ENCODE data around the gene JMJD1C.

- PRO-cap, 10 experiments = no peak in any of the 10 experiments
Measured at GRCh38 chr10:61966158-61966580, 64.7 kb downstream of the ARID5B start.

GRCh38 chr10:61973027-61973583 is 71.6 kb downstream of the ARID5B start:
- PRO-cap, 10 experiments = no peak in any of the 10 experiments

GRCh38 chr10:61992598-61993633 is 91.4 kb downstream of the ARID5B start:
- PRO-cap, 10 experiments = peak in 5 of 10 experiments; most common plus-strand start chr10:61993099 (in 1); most common minus-strand start chr10:61992827 (in 3)

DNA sequence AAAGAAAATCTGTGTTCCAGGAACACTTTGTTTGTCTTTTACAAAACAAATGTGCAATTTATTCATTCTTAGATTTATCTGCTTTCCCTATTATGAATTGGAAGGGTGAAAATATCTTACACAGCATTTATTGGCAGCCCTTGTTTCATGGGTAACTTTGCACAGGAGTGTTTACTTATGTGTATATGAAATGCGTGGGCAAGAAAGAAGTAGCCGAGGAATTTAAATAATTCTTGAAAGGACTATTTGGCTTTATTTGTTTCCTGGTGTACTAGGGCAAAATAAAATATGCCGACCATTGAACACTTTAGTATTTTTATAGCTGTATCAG is 93.6 kb downstream of the ARID5B start:
- PRO-cap, 10 experiments = peak in 3 of 10 experiments; most common plus-strand start position 201 of the sequence (in 3)

GRCh38 chr10:62019009-62019440 is 117.5 kb downstream of the ARID5B start:
- PRO-cap, 10 experiments = no peak in any of the 10 experiments

- PRO-cap, 10 experiments = no peak in any of the 10 experiments
Measured at GRCh38 chr10:62019441-62019962, 118.0 kb downstream of the ARID5B start.

DNA sequence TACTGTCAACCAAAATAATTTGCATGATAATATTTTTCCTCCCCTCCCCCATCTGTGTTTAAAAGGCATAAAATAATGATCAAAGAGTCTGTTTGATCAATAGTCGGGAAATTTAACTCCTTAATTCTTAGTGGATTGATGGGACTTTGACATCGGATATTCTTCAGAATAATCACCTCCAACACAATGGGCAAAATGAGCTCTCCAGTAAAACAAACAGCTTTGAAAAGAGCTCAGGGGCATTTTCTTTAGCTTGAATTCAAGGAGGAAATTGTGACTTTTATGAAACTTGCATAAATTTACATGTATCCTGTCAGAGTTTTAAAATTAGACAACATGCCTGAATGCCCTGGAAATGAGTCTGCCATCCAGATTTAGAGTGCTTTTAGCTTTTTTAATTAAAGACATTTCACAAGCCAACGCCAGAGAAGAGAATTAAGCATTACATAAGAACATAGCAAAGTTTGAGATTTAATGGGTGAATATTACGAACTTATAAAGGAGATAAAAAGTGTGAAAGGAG is 118.9 kb downstream of the ARID5B start:
- PRO-cap, 10 experiments = no peak in any of the 10 experiments

DNA sequence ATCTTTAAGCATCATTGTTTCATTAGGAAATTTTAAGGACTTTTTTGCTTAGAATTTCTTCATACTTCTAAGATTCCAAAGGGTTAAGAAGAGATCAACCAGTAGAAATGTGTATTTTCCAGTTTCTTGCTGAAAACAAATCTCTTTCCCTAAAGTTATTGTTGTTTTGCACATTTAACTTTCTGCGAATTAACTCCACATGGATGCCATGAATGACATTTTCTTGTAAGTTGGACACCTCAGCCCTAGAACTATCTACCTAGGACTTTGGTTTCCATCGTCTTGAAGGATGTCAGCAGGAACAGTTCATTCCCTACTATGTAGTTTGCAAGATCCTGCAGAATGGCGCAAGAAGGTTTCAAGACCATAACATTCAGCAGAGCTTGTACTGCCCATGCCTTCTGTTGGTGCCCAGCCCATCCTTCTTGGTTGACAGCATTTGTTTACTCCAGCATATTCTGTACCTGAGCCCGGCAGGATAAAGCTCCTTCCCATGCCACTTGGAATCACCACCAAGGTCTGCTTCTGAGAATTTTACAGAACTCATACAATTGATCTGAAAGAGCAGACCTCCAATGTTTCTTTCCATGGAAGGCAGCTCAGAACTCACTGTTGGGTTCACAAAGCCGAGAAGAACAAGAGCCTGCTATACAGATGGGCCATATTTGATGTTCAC is 150.7 kb downstream of the ARID5B start:
- PRO-cap, 10 experiments = no peak in any of the 10 experiments

DNA sequence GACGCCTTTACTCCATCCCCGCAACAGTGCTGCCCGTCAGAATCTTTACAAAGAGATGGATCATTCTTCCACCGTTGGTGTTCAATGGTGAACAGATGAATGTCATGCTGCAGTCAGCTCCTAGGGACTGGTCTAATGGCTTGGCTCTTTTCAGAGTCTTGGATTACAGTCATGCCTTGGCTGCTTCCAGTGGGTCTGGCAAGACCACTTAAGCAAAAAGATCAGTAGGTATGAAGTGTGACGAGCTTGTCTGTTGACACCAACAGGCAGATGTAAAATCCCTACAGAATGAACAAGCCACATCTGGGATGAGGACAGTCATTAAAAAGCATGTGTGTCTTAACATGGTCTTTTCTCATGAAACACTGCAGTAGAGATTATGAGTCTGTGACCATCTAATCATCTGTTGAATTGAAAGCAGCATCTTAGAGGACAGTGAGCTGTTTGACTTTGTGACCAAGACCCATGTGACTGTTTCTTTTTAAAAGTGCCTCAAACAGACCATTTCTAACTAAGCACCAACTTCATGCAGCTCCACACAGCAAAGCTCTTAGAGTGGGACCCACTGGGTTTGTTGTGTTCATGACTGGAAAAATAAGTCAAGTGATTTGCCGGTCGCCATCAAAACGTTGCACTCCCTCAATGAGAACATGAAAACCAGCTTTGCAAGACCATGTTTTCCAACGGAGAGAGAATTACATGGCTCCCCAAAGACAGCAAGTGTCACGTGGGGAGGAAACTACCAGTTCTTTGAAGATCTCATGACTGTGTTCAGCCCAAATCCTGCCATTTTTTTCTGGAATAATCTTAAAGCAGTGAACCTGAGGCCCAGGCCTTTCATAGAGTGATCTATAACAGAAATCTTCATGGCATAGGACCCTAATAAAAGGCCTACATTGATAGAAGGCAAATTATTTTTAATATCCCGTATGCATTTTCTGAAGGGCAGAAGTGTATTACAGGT is 151.5 kb downstream of the ARID5B start:
- PRO-cap, 10 experiments = no peak in any of the 10 experiments

DNA sequence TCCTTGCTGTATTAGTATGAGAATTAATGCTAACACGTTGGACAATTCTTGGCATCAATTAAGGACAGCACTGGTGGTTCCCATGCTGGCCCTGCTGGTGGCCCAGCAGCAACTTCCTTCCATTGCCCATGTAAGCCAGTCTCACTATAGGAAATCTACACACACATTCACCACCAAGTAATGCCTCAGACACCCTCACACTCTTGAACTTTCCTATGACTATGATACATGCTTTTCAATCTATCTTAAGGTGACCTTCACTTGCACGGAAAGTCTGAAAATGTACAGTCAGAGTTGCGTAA is 123.4 kb upstream of the ADO start:
- PRO-cap, 10 experiments = no peak in any of the 10 experiments

DNA sequence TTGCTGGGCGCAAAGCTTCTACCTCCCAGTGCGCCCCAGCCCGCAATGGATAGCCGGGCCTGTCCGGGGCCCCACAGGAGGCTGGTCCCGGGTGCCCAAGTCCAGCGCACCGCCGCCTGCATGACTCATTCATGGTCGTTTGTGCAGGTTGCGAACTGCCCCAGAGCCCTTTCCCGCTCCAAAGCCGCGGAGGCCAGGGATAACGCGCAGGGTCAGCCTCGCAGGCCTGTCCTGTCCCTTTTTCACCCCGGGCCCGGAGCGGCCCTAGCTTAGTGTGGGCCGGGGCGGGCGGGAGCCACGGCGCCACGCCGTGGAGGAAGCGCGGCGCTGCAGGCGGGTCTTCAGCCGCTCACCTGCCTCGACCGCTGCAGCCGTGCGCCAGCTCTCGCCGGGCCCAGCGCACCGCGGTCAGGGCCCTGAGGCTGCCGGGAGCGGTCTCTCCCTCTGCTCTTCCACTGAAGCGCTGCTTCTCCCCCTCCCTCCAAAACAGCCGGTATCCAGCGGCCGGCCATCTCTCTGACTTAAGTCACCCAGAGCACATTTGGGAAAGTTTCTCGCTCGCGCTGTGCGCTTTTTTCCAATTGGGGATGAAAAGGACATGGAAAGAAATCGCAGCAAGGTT is 1.8 kb upstream of the EGR2 start:
- PRO-cap, 10 experiments = peak in 5 of 10 experiments; most common plus-strand start position 338 of the sequence (in 1); most common minus-strand start position 266 of the sequence (in 3)

- PRO-cap, 10 experiments = no peak in any of the 10 experiments
Measured at GRCh38 chr10:63164835-63165248, 31.7 kb downstream of the NRBF2 start.

DNA sequence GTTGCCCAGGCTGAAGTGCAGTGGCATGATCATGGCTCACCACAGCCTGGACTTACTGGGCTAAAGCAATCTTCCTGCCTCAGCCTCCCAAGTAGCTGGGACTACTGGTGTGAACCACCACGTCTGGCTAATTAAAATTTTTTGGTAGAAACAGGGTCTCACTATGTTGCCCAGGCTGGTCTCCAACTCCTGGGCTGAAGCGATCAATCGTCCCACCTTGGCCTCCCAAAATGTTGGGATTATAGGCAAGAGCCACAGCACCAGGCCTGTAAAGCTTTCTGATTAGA is 54.3 kb downstream of the NRBF2 start:
- PRO-cap, 10 experiments = no peak in any of the 10 experiments

DNA sequence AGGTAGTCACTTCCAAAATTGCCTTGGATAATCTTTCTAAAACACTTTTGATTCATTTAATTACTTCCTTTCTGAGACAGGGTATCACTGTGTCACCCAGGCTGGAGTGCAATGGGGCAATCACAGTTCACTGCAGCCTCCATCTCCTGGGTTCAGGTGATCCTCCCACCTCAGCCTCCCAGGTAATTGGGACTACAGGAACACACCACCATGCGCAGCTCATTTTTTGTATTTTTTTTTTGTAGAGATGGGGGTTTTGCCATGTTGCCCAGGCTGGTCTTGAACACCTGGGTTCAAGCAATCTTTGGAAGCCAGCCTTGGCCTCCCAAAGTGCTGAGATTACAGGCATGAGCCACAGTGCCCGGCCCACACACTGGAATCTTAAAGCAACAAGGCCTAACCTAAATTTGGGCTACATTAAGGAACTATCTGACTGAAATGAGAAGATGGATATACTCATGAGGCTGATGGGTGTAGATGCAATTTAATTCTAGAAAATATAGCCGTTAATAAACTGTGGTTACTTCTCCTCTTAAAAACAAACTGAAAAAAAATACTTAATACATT is 63.7 kb downstream of the NRBF2 start:
- PRO-cap, 10 experiments = no peak in any of the 10 experiments

- PRO-cap, 10 experiments = peak in 10 of 10 experiments; most common plus-strand start chr10:63265321 (in 10)
Measured at GRCh38 chr10:63264949-63265755, 132.0 kb downstream of the NRBF2 start.

DNA sequence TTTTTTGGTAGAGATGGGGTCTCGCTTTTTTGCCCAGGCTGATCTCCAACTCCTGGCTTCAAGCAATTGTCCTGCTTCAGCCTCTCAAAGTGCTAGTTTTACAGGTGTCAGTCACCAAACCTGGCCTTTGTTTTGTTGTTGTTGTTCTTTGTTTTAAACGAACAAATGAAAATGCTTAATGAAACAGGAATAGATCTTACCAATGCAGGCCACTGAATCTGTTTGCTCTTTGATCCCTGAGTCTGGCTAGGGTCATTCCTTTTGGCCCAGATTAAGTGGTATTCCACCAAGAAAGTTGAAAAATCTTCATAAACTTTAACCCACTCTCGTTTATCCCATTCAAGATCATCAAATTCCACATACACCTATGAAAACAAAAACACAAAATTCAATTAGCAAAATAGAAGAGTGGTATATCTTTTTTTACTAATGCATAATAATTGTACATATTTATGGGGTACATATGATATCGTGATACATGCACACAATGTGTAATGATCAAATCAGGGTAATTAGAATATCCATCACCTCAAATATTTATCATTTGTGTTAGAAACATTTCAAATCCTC is 85.6 kb downstream of the JMJD1C start:
- PRO-cap, 10 experiments = no peak in any of the 10 experiments

DNA sequence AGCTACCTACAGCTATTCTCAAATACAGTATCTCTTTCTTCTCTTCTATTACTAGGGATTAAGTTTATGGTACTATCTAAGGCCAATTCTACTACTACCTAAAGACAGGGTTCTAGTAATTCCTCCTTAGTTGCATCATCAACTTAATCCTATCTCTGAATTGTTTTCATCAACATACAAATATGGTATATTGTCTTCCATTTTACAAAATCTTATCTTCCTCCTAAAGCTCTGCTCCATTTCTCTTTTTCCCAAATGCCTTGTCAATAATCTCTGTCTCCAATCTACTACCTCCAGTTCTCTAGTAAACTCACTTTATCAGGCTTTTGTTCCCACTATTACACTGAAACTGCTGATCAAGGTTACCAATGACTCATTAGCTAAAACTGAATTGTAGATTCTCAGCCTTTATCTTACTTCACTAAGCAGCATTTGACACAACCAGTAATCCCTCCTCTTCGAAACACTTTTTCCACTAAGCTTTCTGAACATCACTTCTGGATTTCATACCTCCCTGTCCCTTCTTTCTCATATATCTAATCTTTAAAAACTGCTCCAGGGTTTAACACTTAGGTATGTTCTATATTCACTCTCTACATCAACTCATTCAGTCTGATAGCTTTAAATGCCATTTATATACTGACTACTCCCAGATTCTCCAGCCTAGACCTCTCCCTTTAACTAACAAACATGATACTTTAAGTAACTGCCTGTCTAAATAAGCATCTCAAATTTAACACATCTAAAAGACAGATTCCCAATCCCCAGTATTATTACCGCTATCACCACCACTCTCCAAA is 28.2 kb downstream of the JMJD1C start:
- PRO-cap, 10 experiments = no peak in any of the 10 experiments

DNA sequence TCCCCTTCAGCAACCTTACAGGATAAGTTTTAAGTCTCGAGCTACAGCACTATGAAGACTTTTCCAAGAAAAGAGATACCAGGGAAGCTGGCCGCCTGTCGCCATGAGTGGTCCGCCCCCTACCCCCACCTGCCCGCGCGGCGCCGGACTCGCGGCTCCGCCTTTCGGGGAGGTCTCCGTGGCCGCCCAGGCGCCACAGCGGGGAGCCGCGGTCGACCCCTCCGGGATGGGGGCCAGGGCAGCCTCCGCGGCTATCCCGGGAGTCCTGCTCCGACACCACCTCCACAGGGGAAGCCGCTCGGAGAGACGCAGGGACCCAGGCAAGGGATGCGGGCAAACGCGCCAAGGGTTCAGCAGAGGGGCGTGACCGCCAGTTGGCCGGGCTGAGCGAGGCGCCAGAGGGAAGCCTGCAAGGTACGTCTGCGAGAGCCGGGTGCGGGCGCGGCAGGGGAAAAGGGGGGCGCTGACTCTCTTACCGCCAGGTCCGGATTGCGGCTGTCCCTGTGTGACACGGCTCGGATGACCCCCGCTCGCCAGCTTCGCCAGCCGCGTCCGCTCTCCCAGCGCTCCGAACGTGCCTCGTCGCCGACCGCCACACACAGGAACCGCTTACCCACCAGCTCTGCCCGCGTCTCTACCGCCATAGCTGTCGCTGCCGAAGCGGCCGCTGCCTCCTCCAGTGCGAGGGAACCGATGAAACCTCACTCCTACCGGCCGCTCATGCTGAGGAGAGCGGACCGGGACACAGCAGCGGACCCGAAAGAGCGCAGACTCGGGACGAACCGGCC is 564 bp downstream of the JMJD1C start:
- PRO-cap, 10 experiments = peak in 10 of 10 experiments; most common plus-strand start position 417 of the sequence (in 7); most common minus-strand start position 114 of the sequence (in 2)

DNA sequence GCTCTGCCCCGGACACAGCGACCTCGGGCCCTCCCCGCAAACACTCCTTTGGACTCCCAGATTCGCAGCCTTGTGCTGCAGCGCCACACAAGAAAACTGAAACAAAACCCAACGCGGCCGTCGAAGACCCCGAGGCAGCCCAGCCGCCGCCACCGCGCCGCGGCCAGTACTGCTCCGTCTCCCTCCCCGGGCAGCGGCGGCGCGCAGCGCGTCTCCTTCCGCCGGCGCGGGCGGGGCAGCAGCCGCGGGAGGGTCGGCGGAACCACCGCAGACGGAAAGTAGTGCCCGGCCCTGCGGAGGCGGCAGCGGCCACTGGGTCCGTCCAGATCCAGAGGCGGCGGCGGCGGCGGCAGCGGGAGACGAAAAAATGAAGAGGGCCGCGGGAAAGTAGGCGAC is at the start of gene JMJD1C:
JMJD1C (minus strand) TSS at position 171 of the 396 bp plus-strand sequence.
- PRO-cap, 10 experiments = peak in 10 of 10 experiments; most common plus-strand start position 325 of the sequence (in 8); most common minus-strand start position 168 of the sequence (in 8)

GRCh38 chr10:63481660-63481933 is 15.8 kb upstream of the JMJD1C start:
- PRO-cap, 10 experiments = no peak in any of the 10 experiments

Data from Metastatic Breast Carcinoma in the Brain (tissue), 10 donors.